SK-N-DZ (cell line): ENCODE measurements around a stretch of chr11.

DNA sequence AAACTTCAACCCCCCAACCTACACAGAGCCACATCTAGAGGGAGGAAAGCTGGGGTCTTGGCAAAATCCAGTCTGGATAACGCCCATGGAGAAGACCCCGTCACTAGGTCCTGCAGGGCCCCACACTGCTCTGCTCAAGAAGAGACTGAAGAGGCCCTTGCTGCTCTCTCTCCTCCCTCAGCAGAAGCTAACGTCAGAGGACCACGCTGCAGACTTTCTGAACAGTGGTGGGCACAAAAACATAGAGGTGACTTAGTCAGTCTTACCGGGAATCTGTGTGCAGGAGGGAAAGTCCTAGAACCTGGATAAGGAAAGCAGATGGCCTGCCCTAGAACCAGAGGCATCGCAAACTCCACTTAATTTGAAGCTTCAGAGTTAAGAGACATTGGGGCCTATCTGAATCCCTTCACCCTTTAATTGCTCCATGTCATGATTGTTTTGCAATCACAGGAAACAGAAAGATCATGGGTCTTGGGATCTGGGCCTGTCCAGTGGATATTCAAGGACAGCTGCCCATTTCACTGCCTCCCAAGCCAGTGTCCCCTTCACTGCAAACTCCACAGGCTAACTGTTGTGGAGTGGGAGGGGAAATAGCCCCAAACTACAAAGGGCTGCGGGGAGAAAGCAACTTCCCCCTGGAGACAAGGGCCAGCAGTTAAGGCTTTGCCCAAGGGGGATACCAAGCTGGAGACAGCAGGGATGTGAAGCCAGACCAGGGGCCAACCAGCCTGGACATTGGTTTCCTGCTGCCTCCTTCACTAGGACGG lies 1.7 kb downstream of the DKK3 start:
RAMPAGE:
- cytosol, long total RNA: no peak
- nucleus, long total RNA: no peak

DNA sequence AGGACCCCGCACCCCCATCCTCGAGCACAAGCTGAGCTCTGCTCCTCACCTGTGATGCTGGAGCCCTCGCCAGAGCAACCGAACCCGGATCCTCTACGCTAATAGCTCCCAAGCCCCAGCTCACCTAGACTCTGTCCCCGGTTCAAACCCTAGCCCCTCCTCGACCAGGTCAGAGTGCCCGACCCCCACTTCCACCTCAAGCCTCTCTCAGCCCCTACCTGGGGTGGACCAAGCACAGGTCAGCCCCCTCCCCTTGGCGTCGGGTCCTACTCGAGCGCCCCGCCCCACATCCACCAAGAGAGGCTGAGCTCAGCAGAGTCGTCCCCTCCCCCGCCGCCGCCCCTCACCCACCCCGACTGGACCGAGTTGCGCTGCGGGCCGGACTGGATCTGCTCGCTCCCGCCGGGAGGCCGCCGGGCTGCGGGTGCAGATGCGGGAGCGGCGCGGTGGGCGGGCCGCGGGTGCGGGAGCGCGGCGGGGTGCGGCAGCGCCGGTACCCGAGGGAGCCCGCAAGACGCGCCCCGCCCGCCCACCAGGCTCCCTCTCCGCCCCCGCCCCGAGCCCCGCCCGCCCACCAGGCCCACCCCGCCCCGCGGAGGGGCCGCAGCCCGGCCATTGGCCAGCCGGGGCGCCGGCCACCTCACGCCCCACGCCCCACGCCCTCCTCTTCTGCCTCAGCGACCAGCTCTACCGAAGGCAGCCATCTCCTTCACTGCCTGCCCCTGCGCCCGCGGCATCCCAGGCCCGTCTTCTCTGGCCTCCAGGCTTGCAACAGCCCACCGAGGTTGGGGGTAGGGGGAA lies 595 bp upstream of the DKK3 start:
RAMPAGE:
- cytosol, long total RNA: no peak
- nucleus, long total RNA: no peak

GRCh38 chr11:12066645-12067568 lies 43.5 kb upstream of the MICAL2 start:
RAMPAGE:
- cytosol, long total RNA: no peak
- nucleus, long total RNA: no peak

DNA sequence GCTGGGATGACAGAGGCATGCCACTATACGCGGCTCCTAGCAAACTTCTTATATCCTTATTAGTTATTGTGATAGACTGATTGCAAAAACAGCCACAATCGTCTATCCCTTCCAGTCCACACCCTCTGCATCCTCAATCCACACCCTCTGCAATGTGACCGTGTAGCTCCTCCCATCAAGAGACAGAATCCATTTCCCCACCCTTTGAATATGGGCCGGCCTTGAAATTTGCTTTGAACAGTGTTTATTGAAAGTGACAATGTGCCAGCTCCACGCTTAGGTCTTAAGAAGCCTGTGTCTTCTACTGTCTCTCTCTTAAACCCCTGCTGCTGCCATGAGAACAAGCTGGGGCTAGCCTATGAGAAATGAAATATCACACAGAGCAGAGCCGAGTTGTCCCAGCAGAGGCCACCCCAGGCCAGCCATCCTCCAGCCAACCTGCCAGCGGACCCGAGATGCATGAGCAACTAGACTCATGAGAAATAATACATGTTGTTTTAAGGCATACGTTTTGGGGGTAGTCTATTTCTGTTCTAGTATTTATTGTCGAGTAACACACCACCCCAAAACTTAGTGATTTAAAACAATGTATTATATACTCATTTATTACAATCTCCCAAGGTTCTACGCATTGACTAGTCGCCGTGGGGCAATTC lies 22.3 kb upstream of the MICAL2 start:
RAMPAGE:
- cytosol, long total RNA: no peak
- nucleus, long total RNA: no peak

DNA sequence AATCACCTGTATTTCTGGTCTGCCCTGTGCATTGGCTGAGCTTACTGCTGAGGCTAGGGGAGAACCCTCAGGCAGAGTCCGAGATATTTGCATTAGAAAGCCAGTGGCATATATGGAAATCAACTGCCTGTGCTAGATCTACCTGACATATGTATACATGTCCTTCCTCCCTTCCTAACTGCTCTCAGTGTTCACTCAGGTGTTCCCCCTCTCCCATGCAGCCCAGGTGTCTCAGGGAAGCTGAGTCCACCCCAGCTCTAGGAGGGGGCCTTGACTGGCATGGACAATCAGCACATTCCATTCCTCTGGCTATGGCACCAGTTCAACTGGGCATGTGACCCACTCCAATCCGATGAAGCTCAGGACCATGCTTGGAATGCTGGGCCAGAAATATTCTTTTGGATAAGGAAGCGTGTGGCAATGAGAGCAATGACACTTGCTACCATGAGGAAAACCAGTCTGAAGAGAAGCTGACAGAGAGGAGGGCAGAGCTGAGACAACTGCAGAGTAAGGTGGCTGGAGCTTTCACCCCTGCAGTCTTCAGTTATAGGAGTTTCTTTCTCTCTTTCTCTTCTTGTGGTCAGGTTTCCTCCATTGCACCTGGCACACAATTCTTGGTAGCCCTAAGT lies 6.6 kb upstream of the MICAL2 start:
RAMPAGE:
- cytosol, long total RNA: no peak
- nucleus, long total RNA: no peak

GRCh38 chr11:12109593-12109960 lies 813 bp upstream of the MICAL2 start:
RAMPAGE:
- cytosol, long total RNA: no peak
- nucleus, long total RNA: no peak

GRCh38 chr11:12127487-12127916 lies 17.1 kb downstream of the MICAL2 start:
RAMPAGE:
- cytosol, long total RNA: no peak
- nucleus, long total RNA: no peak

RAMPAGE:
- cytosol, long total RNA: no peak
- nucleus, long total RNA: no peak
Observed at GRCh38 chr11:12136649-12137691, 26.6 kb downstream of the MICAL2 start.

GRCh38 chr11:12138087-12138525 lies 27.7 kb downstream of the MICAL2 start:
RAMPAGE:
- cytosol, long total RNA: no peak
- nucleus, long total RNA: no peak

RAMPAGE:
- cytosol, long total RNA: no peak
- nucleus, long total RNA: no peak
Observed at GRCh38 chr11:12150820-12151197, 40.4 kb downstream of the MICAL2 start.

GRCh38 chr11:12178962-12179442 lies 68.6 kb downstream of the MICAL2 start:
RAMPAGE:
- cytosol, long total RNA: no peak
- nucleus, long total RNA: no peak

DNA sequence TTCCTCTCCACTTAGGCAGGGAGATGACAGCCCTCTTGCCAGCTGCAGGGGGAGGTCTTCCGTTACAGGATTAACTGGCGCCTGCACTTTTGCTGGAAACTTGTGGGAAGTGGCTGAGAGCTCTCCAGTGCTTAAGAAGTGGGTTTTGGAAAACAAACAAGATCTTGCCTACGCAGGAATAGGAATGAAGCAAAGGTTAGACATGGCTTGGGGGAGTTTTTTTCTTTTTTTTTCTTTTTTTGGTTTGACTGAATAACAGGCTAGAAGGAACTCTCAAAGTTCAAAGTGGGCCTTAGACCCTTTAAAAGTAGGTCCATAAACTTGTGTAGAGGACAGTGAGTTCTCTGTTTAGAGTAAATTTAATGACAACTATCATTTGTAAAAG lies 75.6 kb downstream of the MICAL2 start:
RAMPAGE:
- cytosol, long total RNA: no peak
- nucleus, long total RNA: no peak

RAMPAGE:
- cytosol, long total RNA: no peak
- nucleus, long total RNA: no peak
Observed at GRCh38 chr11:12215103-12215858, 104.9 kb downstream of the MICAL2 start.

DNA sequence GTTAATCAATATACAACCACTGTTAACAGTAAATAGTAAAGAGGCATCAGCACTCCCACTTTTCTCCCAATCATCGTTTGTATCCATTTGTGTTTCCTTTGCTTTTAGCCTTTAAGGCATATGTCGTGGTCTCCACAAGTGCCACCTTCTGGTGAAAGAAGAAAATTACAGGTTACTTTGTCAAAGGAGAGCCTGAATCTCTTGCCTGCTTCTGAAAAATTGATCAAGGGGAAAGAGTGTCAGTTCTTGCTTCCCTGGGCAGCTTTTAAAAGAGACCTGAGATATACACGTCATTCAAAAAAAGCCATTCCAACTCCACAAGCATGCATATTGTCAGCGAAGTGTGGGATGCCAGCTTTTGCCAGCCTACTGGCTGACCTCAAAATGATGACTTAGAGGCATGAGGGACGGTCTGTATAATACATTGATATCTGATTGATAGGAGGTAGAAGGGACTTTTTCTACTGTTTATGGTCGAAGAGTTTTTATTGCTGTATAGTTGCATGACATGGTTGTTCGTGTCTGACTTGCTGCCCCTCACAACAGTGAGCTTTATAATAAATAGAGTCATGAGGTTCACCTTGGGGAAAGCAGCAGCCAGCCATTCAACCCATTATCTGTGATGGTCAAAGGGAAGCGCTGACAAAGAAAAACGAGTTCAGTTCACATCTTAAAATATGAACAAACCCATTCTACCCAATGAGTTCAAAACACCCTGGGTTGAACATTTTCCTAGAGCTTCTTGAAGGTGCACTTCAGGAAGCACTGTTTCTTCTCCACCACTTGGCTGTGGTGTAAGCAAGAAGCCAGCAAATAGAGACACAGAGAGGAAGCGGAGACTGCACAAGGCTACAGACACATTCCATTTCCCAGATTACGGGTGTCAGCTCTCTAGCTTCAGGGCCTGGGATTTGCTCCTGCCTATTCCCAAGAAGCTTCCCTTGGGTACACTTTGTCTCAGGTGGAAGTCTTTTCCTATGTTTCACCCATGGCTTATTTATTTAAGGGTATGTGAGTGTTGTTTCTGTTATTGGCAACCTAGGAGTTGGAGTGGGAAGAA lies 126.5 kb downstream of the MICAL2 start:
RAMPAGE:
- cytosol, long total RNA: no peak
- nucleus, long total RNA: no peak

DNA sequence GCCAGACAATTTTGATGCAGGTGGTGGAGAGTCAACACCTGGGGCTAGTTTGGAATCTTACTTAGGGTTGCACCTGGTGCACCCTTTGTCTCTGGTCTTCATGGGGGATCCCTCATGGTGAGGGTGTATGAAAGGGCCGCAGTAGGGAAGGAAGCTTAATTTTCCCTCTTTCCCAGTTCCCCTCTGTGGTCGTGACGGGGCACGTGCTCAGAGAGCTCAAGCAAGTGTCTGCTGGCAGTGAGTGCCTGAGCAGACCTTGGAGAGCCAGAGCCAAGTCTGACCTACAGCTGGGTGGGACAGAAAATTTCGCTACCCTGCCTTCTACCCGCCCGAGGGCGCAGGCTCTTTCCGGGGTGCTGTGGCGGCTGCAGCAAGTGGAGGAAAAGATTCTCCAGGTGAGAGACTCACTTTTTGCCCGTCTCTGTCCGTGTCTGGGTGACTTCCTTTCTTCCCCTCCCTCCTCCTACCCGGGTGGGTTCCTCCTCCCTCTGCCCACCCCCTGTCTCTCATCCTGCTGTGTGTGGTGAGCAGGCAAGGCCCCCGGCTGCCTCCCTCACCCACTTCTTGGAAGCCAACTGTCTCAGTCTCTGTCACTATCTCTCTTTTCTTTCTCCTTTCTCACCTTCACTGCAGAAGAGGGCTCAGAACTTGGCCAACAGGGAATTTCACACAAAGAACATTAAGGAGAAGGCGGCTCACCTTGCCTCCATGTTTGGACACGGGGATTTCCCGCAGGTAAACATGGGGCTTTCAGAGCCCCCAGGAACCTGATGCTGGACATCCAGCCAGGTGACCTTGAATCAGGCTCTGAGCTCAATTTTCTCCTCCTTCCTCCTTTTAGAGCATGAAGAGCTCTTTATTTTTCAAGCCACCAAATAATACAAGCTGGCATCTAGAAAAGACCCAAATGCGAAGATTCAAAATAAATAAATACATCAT lies 131.9 kb downstream of the MICAL2 start:
RAMPAGE:
- cytosol, long total RNA: no peak
- nucleus, long total RNA: no peak

RAMPAGE:
- cytosol, long total RNA: no peak
- nucleus, long total RNA: no peak
Observed at GRCh38 chr11:12269534-12269873, 107.9 kb upstream of the PARVA start.

DNA sequence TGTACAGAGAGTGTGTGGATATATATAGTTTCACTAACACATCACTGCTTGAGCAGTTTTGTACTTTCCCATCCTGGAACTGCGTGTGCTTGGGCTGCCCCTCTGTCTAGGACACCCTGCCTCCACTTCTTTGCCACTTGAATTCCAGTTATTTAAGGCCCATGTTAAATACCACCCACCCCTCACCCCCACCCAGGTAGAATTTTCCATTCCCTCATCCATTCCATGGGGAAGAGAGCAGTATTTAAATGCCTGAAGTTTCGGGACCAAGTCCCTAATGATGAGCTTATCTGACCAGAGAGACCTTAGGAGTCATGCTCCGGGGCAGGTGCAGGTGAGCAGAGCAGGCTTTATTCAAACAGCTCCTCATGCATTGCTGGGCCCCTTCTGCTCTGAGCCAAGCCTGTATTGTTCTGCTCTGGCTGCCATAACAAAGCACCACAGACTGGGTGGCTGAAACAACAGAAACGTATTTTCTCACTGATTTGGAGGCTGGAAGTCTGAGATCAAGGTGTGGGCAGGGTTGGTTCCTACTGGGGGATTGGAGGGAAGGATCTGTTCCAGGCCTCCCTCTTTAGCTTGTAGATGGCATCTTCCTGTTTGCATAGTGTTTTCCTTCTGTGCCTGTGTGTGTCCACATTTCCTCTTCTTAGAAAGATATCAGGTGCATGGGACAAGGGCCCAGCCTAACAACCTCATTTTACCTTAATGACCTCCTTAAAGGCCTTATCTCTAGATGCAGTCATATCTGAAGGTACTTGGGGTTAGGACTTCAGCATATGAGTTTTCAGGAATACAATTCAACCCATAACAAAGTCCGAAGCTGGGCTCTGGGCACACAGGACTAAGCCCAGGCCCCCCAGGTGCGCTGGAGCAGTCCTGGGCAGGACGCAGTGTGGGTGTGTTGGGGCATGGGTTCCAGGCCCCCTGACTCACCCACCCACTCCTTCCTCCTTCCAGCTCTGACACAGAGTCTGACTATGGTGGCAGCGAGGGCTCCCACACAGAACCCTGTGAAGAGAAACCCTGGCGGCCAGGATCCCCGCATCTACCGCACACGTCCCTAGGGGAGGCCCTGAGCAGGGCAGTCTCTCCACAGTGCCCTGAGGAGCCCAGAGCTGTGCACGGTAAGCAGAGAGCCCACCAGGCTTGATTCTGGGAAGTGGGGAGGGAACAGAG lies 97.0 kb upstream of the PARVA start:
RAMPAGE:
- cytosol, long total RNA: no peak
- nucleus, long total RNA: no peak

DNA sequence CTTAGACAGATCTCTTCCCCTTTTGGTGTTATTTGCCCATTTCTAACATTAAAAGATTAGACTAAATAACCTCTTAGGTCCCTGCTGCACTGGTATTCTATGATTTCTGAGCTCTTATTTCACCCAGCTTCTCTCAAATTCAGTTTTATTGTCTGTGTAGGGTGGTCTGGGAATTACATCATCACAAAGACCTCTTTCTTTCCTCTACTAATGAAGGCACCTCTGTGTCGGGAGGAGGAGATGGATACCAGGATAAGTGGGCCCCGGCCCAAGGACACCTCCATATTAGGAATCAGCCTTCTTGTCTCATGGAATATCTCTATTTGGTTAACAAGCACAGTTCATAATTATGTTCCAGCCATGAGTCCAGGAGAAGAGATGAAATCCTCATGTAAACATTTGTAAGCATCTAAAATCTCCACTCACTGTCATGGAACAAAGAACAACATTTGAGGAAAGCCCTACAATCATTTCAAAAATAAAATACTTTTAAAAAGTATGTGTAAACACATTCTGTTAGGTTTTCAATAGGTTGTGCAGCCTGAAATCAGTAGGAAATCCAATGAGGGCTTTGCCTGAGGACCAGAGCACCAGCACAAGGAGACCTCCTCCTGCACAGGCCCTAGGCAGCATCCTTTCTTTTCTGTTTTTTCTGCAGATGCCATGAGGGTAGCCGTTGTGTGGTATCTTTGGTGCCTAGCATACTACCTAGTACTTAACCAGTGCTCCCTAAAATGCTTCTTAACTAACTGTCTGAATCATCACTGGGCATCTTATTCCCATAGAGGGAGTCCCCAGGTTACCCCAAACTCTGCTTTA lies 9.5 kb downstream of the PARVA start:
RAMPAGE:
- cytosol, long total RNA: no peak
- nucleus, long total RNA: no peak

DNA sequence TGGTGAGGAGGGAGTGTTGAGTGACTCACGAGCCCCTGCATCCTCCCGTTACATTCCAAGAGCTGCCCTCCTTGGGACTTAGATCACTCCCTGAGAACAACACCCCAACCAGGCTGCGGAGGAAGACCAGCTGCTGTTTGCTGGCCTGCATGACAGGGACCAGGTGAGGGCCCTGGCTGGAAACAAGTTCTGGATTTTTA lies 20.7 kb downstream of the PARVA start:
RAMPAGE:
- cytosol, long total RNA: no peak
- nucleus, long total RNA: no peak

GRCh38 chr11:12409628-12409991 lies 32.2 kb downstream of the PARVA start:
RAMPAGE:
- cytosol, long total RNA: no peak
- nucleus, long total RNA: no peak